Choroid plexus epithelial cell (primary cell): ENCODE data around the genes HTRA3, USP17L10 and USP17L27.

DNA sequence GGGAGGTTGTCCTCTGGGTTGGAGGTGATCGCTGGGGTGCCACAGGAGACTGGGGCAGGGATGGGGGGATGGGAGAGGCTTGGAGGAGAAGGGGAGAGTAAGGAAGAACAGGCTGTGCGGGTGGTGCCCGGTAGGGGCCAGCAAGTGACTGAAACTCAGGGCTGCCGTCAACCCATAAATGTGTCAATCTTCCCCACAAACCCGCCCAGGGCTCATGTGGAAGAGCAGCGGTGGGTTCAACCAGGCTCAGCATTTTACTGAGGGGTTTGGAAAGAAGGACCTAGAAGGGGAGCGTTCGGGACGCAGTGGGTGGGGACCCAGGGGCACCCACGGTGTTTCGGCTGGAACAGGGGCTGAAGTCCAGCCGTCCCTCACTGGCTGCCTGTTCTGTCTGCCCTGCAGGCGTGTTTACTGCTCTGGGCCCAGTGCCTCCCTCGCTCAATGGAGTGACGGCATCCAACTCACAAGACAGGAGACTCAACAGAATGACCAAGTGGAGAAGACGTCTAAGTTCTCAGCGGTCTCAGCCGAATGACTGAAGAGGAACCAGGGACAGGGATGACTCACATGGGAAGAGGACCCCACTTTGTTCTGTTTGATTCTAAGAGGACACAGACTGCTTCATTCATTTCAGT is 167.7 kb downstream of the AFAP1 start:
- RRBS = no CpG with 5 or more reads among the region's 18 CpGs

DNA sequence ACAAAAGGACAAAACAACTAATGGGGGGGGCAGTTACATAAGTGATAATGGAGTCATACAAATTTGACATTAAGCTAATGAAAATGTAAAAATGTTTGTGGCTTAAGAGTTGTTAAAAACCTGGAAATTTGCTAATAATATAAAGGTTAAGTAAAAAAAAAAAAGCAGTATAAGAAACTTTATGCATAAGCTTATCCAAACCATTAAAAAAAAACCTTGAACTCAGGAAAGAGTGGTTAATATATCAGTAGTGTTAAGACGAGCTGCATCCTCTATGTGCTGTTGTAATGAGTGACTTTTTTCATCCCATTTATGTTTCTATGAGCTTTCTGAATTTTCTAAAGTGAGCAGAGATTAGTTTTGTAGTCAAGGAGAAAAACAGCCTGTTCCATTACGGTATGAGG is 122.0 kb downstream of the AFAP1 start:
- RRBS = no CpG with 5 or more reads among the region's 2 CpGs

GRCh38 chr4:7838267-7838807 is 101.3 kb downstream of the AFAP1 start:
- RRBS = no CpG with 5 or more reads among the region's 14 CpGs

DNA sequence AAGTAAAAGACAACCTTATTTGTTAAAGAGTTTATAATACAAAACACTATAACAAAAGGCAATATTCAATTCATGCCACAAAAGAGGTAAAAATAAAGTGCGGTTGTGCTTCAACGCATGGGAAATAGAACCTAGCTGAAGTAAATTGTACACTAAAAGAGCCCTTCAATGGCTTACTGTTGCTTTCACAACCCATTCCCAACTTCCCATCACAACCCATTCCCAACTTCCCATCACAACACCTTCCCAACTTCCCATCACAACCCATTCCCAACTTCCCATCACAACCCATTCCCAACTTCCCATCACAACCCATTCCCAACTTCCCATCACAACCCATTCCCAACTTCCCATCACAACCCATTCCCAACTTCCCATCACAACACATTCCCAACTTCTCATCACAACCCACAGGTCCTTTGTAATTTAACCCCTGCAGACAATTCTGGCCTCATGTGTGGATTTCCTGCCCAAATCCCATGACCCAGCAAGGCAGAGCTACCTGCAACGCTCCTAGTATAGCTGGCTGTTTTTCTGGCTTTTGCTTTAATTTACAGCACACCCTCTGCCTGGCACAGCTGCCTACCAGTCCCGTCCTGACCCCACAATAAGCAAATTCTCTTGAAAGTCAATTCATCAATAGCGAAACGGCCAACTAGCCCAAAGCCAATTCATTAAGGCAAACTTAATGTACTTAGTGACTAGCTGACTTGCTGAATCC is 75.7 kb downstream of the AFAP1 start:
- RRBS = no CpG with 5 or more reads among the region's 6 CpGs

DNA sequence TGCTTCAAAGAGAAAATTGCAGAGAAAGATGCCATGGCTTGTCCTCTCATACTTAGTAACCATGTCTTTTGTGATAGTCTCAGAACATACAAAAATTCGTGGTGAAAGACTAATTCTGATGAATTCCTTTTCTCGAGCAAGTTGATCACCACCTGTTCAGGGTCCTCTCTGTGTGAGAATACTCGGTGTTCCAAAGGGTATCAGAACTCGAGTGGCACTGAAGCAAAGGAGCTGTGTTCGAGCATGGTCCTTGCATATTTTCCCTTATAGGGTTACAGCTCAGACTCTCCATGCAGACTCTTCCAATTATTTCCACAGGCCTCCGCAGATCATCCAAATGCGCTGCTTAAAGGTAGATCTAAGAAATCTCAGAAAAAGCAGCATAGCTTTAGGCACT is 54.0 kb downstream of the AFAP1 start:
- RRBS = no CpG with 5 or more reads among the region's 7 CpGs

DNA sequence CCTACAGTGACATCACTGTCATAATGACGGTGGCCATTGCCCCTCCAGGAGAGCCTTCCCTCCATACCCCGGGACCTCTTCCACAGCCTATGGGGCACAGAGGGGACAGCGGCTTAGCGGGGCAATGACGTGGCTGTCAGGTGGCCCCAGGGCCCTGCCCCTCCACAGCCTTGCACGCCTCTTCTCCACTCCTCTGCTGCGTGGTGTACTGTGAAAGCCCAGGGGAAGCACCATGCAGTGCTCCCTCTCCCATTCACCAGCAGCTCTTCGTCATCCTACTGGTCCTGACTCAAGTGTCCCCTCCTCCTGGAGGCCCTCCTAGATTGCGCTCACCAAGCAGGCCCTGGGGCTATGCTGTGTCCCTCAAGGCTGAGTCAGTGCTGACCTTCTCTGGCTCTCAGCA is 32.4 kb upstream of the AFAP1 start:
- RRBS = 22% methylated on average over 1 of the region's 9 CpGs

DNA sequence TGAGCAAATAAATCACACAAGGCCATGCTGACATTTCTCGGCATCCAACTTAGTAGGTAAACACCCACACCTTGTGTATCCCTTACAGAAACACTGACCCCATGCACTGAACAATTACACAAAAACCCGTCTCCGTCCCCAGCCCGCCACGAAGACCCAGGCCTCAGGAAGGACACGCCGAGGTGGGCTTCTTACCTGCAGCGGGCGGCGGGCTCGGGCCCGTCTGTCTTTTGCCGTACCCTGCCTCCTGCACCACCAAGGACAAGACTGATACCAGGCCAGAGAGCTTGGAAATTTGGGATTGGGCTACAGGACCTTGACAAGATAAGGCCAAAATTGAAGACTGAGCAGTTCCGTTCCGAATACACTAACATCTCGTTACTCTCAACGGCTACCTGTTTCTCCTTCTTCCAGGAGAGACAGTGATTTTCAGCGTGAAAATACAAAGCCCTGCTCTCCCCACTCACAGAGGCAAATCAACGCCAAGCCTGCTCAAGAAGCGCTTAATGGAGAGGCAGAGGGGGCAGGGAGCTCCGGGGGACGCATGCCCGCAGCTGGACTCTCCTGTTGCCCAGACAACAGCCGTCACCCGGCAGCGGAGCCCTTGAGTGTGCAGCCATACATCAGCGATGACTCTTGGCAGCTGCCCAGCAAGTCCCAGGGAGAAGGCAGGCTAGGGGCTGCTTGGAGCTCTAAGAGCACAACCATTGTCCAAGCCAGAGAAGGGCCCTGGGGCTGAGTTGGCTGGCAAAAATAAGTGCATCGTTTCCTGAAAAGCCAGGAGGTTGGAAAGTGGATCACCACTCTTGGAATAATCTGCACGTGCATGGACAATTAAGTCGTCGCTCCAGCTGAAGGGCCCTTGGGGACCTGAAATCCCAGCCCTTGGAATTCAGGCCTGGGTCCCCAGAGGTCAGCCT is 70.8 kb upstream of the AFAP1 start:
- RRBS = 5% methylated on average over 5 of the region's 31 CpGs

GRCh38 chr4:8096254-8096858 is 62.3 kb downstream of the ABLIM2 start:
- RRBS = no CpG with 5 or more reads among the region's 20 CpGs

DNA sequence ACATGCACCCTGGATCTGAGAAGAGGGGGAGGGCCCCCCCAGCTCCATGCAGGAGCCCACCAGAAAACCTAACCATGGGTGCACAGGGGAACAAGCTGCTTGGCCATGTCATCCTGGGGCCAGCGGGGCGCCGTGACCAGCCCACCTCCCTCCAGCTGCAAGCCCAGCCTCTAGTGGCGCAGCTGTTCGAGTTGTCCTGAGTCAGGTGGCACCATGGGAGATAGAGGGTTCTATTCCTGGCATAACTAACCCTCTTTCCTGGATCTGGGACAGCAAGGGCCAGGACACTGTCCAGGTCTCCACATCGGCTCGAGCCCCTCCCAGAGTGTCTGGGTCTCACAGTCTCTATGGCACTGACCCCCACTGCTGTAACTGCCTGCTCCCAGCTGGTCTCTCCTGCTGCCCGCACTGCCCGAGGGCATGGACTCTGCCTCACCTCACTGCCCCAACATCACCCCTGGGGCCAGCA is 16.7 kb downstream of the ABLIM2 start:
- RRBS = no CpG with 5 or more reads among the region's 9 CpGs

- RRBS = 7% methylated on average over 12 of the region's 39 CpGs
These were observed 792 bp downstream of the ABLIM2 start for GRCh38 chr4:8157769-8158273.

DNA sequence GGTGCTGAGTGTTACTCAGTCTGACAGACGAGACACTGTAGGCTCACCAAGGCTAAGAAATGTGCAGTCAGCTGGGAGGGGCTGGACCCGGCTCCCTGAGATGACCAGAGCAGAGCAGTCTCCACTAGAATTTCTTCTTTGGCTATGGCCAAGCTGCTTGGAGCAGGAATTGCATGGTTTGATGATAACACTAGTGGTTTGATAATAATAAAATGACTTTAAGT is 7.1 kb upstream of the ABLIM2 start:
- RRBS = no CpG with 5 or more reads among the region's 2 CpGs

DNA sequence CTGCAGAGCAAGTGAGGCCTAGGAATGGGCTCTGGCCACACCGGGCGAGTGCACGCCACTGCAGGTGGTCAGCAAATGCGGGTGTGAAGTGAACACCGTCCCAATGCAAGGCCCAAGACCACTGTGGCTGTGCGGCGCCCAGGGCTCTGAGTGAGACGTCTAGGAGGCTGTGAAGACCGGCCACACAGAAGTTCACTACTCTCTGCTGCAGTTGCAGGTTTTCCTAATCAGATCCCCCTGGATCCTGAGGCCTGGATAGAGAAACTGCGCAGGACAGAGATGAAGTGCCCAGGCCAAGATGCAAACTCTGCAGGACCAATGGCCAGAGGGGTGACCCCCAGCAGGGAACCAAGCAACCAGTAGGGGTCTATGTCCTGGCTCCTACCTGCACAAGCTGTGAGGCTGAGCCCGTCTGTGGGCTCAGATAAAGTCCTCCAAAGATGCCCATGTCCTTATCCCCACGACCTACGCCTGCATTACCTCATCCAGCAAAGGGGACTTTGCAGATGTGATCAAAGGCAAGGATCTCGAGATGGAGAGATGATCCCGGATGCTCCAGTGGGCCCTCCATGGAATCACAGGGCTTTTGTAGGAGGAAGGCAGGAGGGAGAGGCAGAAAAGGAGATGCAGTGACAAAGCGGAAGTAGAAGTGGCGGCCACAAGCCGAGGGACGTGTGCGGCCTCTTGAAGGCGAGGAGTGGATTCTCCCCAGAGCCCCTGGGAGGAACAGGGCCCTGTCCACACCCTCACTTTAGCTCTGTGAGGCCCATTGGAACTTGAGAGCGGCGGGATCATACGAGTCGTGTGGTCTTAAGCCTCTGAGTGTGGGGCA is 9.8 kb downstream of the SH3TC1 start:
- RRBS = 86% methylated on average over 1 of the region's 25 CpGs

DNA sequence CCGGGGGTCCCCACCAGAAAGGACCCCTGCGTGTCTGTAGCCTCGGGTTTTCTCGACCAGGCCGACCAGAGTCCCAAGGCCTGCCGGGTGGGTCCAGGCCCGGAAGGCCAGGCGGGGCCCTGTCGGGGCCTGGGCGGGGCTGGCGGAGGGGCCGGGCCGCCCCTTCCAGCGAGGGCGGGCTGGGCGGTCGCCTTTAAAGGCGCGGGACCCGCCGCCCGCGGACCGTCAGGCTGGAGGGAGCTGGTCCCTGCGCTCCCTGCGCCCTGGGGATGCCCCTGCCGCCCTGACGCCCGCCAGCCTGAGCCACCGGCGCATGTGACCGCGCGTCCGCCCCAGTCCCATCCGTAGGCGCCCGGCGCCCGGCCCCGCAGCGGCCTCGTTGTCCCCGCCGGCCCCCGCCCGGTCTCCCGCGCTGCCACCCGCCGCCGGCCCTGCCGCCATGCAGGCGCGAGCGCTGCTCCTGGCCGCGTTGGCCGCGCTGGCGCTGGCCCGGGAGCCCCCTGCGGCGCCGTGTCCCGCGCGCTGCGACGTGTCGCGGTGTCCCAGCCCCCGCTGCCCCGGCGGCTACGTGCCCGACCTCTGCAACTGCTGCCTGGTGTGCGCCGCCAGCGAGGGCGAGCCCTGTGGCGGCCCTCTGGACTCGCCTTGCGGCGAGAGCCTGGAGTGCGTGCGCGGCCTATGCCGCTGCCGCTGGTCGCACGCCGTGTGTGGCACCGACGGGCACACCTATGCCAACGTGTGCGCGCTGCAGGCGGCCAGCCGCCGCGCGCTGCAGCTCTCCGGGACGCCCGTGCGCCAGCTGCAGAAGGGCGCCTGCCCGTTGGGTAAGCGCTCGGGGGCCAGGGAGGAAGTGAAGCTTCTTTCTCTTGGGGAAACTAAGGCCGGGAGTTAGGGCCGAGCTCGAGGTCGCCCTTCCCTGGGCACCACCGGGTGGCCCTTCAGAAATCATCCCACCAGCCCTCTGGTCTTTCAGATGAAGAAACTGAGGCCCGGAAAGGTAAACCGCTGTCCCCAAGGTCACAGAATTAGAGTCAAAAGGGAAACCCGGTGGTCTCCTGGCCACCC is at the start of gene HTRA3:
HTRA3 (plus strand) TSS at position 225 of the 1,065 bp plus-strand sequence.
- RRBS = 4% methylated on average over 56 of the region's 119 CpGs

DNA sequence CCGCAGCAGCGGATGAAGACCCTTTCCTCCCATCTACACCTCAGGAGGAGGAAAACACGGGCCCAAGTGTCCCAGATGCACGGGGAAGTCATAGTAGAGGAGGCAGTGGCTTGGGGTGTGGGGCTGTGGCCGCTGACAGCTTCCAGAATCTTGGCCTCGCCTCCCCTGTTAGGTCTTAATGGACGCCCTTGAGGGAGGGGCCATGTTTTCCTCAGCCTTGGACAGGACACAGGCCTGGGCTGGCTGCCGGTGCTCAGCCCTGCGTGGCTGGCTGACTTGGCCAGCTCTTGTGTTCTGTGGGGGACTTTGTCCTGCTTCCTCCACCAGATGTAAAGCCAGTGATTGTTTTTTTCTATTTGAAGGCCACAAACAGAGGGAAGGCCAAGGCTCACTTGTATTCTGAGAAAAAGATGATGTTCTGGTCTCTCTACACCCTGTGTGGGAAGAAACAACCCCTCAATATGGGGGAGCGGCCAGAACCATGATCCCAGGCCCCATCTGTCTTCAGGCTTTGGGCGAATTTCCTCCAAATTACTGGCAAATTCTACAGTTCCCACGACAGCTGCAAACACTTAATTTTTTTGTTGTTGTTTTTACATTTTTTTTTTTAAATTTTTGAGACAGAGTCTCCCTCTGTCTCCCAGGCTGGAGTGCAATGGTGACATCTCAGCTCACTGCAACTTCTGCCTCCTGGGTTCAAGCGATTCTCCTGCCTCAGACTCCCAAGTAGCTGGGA is 71.3 kb downstream of the HTRA3 start:
- RRBS = no CpG with 5 or more reads among the region's 13 CpGs

- RRBS = no CpG with 5 or more reads among the region's 17 CpGs
These were observed 37.9 kb downstream of the ACOX3 start for GRCh38 chr4:8402546-8403141.

DNA sequence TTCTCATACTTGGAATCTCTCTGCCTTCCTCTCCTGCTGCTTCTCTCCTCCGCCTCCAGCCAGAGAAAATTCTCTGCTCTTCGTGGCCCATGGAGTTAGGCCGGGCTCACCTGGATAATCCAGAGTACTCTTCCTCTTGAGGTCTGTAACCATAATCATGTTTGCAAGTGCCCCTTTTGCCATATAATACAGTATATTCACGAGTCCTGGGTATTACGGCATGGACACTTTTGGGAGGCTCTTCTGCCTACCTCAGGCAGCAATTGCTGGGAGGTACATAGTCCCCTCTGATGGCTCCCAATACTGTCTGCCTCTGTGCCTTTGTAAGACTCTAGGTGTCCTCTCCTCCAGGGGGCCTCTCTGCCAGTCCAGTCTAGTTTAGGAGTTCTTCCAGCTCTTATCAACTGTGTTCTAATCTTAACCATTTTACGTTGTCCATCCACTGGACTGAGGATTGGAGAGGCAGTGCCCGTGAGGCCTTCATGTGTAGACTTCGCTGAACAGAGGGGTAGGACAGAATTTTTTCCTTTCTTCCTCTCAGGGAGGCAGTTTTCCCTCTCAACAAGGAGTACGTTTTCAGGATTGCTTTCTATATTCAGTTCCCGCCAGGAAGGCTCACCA is 2.3 kb downstream of the TRMT44 start:
- RRBS = no CpG with 5 or more reads among the region's 10 CpGs

DNA sequence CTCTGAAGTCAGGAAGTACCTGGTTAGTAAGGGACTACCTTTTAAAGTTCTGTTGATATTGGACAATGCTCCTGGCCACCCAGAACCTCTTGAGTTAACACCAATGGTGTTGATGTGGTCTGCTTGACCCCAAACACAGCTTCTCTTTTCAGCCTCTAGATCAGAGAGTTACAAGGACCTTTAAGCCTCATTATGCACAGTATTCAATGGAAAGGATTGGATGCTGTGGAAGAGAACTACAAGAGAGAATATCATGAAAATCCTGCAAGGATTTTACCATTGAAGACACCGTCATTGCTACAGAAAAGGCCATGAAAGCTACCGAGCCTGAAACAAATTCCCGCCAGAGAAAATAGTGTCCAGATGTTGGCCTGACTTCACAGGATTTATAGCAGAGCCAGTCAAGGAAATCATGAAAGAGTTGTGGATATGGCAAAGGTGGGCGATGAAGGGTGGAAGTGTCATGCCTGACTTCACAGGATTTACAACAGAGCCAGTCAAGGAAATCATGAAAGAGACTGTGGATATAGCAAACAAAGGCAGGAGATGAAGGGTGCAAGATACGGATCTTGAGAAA is 16.9 kb downstream of the TRMT44 start:
- RRBS = no CpG with 5 or more reads among the region's 5 CpGs

DNA sequence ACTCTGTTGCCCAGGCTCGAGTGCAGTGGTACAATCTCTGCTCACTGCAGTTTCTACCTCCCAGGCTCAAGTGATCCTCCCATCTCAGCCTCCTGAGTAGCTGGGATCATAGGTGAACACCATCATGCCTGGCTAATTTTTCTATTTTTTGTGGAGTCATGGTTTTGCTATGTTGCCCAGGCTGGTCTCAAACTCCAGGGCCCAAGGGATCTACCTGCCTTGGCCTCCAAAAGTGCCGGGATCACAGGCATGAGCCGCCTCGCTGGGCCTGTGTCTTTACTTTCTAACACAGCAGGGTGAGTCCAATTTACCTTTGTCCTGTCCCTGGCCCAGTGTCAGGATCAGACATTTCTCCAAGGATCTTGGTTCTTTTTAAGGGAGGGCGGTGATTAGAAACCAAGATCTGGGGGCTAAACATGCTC is 31.6 kb upstream of the HMX1 start:
- RRBS = no CpG with 5 or more reads among the region's 5 CpGs

GRCh38 chr4:9210396-9210875 is at the start of gene USP17L10:
TSS of gene USP17L10 (plus strand) at chr4:9210657.
- RRBS = no CpG with 5 or more reads among the region's 16 CpGs

DNA sequence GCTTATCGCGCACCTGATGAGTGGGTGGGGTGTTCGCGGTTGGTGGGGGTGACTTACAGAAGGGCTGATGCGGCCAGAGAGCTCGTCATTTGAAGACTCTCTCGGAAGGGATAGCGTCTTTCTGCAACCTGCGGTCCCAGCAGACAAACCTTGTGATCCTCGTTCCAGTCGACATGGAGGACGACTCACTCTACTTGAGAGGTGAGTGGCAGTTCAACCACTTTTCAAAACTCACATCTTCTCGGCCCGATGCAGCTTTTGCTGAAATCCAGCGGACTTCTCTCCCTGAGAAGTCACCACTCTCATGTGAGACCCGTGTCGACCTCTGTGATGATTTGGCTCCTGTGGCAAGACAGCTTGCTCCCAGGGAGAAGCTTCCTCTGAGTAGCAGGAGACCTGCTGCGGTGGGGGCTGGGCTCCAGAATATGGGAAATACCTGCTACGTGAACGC is at the start of gene USP17L27:
USP17L27 (plus strand) TSS at position 174 of the 451 bp plus-strand sequence.
- RRBS = no CpG with 5 or more reads among the region's 20 CpGs